GM19239 (cell line): Measurements from ENCODE around the gene XPA.

- RRBS, result no CpG with 5 or more reads among the region's 12 CpGs
These were observed 253.8 kb downstream of the FANCC start for GRCh38 chr9:95063623-95064286.

DNA sequence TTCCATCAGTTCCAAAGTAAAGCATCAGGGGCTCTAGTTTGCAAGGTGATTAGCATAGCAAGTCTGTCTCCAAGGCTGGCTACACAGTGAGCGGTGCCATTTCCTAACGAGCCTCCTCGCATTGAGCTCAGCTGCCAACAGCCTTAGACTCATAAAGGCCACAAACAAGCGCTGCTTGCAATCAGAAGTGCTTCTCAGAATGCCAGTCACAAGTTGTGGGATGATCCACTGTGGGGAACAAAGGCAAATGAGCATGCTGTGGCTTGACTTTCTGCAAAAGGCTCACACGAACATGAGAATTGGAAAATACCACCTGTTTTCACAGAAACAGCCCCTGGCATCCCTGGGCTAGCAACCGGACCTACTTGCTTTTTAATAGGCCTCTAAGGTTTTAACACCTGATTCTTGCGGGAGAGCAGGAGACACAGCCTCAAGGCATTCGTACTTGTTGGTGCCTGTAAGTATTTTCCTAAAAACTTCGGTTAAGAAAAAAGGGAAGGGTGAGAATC, 215.5 kb downstream of the FANCC start:
- RRBS, result no CpG with 5 or more reads among the region's 9 CpGs

DNA sequence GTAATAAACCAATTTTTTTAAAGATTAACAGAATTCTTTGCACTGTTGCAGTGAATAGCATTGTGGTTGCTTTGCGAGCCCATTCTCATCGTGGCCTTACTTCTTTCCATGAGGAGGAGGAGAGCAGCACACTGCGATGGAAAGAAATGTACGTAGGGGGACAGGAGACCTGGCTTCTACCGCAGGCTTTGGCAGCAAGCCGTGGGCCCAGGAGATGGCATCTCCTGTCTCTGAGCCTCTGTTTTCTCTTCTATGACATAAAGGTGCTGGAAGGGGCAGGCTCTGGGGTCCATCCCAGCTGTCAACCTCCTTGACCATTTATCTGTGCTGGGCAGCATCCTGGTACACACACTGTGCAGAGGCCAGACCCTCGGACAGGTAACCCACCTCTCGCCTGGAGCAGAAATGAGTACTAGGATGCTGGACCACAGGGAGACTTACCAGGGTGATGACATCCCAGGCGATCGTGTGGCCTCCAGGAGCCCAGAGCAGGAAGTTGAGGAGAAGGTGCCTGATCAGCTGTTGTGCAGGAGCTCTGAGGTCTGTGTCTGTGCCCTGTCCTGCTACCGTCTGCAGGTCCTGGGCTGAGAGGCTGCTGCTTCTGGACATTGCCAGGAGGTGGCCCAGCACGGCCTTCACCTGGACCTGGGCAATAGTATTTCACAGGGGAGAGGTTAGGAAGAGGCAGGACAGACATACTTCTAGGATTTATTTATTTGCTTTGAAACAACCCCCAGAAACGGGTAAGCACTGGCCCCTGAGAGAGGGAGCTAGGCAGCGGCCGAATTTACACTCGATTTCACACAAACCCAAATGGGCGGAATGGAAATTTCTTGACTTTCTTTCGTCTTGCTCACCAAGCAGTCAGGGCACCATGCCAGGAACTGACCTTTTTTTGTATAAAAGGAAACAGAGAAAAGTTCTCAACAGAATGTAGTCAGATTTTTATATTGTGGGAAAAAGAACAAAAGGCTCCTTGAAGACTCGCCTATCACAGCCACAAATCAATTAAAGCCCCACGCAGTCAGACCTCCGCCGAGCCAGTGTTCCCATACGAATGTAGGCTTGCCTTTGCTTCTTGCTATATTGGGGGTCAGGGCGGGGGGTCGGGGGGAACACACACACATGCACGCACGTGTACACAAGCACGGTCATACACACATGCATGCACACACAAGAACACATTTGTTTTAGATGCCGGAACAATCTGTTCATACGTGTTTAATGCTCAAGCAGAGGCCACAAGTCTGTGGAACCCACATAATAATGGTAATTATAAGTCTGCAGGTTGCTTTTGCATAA, 210.4 kb downstream of the FANCC start:
- RRBS, result no CpG with 5 or more reads among the region's 30 CpGs

DNA sequence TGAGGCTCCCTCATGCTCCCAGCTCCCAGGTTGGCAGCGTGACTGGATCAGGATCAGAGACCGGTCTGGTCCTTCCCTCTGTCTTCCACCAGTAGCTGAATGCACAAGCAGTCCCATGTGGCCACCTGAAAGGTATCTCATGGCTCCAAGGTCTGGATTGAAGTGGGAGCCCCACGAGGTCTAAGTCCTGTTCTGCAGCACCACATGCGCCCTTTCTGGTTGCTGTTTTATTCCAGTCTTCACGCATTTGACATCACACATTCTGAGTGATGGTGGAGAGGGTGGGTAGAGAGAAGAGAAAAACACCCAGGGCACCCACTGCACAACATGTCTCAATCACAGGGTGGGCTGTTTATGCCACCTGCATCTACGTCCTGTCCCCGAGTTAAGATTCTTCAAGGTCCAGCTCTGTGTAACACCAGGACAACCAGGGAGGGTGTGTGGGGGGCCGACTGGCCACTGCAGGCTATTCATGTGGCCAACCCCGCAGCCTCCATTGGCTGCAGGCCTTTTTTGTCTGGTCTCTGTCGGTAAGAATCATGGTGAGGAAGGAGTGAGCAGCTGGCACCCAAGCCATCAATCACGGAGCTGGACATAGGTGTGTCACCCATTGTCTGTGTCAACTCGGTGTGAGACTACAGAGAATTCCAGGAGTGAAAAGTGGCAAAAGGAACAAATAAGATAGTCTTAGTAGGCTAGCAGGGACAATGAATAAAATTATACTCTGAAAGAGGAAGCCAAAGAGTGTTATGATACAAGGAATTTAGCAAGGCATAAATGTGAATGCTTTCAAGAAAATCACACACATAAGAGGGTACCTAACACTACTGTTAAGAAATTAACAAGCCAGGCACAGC, 204.6 kb downstream of the FANCC start:
- RRBS, result no CpG with 5 or more reads among the region's 12 CpGs

DNA sequence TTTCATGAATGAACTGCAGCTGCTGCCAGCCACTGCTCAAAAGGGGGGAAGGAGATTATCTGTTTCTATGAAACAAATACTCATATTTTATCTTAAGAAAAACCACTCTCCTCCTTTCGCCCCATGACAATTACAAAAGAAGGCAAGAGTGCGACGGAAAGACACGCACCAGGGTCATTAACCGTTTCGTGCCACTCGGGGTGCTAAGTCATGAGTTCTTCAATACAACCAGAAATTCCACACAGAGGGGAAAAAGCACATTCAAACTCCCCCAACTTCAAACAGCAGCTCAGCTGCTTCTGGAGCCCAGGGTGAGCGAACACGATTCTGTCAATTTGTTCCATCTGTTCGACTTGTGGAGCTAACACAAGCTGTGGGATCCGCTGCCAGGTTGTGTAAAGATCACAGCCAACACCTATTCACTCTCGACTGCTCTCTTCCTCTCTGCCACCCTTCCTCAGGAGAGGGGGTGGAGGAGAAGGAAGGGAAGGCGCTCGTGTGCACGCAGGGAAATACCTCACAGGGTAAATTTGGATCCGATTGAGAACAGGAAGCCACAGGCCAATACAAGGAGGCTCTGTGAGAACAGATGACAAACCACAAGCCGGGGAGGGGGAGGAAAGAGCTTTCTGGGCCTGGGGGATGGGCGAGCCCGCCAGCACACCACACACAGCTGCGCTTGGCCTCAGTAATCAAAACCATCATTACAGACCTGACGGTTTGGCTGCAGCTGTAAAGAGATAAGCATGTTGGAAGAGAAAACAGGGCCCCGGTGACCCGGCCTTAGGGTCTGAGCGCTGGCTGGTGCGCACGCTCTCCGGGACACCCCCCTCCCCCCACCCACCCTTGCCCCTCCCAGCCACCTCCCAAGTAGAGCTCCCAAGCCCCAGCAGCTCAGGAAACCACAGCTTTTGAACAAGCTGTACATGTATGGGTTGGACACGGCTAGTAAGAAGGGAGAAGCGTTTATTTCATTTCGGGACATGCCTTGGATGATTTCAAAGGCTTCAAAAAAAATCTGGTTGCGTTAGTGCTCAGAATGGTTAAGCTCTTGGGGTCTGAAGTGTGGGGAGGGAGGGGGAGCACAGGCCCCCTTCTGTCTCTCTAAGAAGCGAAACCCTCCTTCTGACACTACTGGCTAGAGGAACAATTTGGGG, 46.5 kb downstream of the PTCH1 start:
- RRBS, result 2% methylated on average over 5 of the region's 32 CpGs

GRCh38 chr9:95480075-95480585, 28.9 kb downstream of the PTCH1 start:
- RRBS, result no CpG with 5 or more reads among the region's 9 CpGs

GRCh38 chr9:95764801-95765467, 110.6 kb upstream of the ERCC6L2 start:
- RRBS, result 69% methylated on average over 4 of the region's 17 CpGs

GRCh38 chr9:96021064-96021994, 145.8 kb downstream of the ERCC6L2 start:
- RRBS, result 2% methylated on average over 61 of the region's 101 CpGs

DNA sequence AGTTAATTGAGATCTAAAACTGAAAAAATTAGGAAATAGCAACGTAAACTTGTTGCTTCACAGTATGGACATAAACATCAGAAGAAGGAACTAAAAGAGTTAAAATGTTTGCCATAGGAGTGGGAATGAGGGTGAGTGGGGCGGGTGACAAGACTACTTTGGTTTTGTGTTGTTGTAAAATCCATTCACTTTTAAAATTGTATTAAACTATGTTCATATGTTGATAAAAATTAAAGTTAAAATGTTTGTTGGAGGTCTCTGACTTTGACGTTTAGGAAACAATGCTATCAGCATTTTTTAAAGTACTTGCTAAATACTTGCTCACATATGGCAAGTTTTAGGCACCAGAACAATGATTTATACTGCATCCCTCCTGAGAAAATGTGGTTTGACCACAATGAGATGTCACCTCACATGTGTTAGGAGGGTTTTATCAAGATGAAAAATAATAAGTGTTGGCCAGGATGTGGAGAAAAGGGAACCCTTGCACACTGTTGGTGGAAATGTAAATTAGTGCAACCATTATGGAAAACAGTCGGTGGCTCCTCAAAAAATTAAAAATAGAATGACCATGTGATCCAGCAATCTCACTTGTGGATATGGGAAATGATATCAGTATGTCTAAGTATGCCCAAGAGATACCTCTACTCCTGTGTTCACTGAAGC, 180.9 kb downstream of the HSD17B3 start:
- RRBS, result no CpG with 5 or more reads among the region's 4 CpGs

DNA sequence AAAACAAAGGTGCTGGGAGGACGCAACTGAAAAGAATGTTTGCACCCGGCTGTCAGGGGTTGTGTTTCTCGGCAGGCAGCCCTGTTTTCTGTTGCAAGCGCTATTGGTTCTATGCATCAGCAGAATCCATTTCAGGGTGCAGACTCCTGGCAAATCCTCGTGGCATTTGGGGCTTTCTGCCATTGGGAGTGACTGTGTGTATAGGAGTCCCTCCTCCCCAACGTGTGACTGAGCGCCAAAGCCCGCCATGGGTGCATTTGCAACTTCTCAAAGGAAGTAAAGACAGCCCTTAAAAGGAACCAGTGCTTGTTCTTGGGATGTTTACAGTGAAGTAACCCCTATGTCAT, 175.7 kb downstream of the HSD17B3 start:
- RRBS, result no CpG with 5 or more reads among the region's 8 CpGs

DNA sequence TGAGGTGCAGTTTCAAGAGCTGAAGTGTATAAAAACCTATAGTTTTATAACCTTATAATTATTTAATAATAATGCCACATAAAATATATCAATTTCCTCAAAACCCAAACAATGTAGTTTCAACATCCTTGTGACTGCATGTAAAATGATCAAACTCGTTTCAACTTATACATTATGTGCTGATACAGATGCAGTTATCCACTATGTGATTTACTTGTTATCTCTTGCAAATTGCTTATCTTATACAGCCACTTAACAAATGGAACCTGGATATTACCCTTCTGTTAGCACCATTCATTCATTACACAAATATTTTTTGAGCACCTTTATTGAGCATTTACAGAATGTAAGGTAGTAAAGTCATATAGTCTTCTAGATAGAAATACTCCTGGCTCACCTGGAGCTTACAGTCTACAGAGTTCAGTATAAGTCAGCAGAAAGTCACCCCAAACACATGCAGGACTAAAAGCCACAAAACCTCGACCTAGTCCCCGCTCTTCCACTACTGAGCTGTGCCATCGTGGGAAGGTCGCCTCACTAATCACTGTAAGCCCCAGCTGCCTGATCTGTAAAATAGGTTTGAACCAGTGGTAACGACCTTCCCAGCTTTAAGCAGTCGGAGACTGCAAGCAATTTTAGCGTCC, 1.6 kb downstream of the ZNF367 start:
- RRBS, result no CpG with 5 or more reads among the region's 8 CpGs

GRCh38 chr9:96491712-96492334, 41.9 kb downstream of the HABP4 start:
- RRBS, result no CpG with 5 or more reads among the region's 17 CpGs

GRCh38 chr9:96523148-96523843, 73.3 kb downstream of the HABP4 start:
- RRBS, result no CpG with 5 or more reads among the region's 14 CpGs

- RRBS, result no CpG with 5 or more reads among the region's 4 CpGs
These were observed 20.2 kb downstream of the CDC14B start for GRCh38 chr9:96599446-96599810.

DNA sequence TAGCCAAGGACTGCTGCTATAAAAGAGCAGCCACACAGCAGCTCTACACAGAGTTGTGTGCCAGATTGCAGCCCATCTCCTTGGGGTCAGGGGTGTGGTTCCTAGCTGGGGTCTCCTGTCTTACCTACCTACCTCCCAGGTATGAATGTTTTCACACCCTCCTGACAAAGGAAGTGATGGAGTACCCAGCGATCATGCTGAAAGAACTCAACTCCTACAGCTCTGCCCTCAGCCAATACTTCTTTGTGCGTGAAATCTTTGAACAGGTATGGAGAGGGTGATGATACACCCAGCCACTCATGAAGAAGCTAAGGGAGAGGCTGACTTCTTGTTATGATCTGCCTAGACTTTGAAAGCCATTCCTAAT, 20.4 kb downstream of the CCDC180 start:
- RRBS, result no CpG with 5 or more reads among the region's 2 CpGs

DNA sequence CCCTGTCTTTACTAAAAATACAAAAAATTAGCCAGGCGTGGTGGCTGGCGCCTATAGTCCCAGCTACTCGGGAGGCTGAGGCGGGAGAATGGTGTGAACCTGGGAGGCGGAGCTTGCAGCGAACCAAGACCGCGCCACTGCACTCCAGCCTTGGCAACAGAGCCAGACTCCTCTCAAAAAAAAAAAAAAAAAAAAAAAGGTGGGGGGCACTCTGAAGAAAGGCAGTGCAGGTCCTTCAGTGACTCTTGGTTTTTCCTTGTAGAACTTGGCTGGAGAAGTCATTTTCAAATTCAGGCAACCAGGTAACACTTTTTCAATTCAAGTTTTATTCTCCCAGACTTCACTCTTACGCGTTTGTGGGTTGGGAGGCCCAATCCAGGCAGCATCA, 22.4 kb downstream of the CCDC180 start:
- RRBS, result no CpG with 5 or more reads among the region's 10 CpGs

GRCh38 chr9:97500241-97500583, 1.3 kb upstream of the TMOD1 start:
- RRBS, result no CpG with 5 or more reads among the region's 4 CpGs

DNA sequence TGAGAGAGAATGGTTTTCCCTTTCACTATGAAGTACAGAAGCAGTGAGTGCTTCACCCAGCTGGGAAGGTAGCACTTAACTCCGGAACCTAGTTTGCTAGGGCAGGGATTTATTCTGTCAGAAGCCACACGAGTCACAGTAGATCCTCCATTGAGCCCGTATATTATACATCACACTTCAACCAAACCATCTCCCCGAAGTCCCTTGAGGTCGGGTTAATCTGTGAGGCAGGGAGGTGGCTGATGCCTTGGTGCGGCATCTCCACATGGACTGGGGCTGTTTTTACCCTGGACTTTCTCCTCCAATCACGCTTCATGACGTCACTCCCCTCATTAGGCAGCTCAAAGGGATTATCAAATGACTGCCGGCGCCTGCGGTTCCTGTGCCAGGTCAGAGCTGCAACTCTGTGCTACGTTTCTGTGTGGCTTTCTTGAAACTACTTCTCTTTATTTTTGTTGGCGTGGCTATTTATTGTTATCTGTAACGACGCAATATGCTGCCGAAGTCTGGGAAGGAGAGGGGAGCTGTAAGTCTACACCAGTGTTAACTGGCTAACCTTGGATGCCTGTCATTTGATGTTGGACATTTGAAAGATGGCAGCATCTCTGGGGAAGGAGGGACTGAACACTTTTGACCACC, 53.7 kb downstream of the TMOD1 start:
- RRBS, result no CpG with 5 or more reads among the region's 16 CpGs

GRCh38 chr9:97696608-97697821, at the start of gene XPA:
XPA (minus strand) TSS chr9:97697340.
- RRBS, result 2% methylated on average over 36 of the region's 87 CpGs